Measurements from ENCODE around the gene DGKG.

- PRO-cap = no peak
CAGE:
- cytosol, long polyA plus RNA = no peak
- long polyA plus RNA = no peak
- nucleus, long polyA plus RNA = no peak
These were observed 38.5 kb upstream of the MAP3K13 start for GRCh38 chr3:185324371-185324801.

DNA sequence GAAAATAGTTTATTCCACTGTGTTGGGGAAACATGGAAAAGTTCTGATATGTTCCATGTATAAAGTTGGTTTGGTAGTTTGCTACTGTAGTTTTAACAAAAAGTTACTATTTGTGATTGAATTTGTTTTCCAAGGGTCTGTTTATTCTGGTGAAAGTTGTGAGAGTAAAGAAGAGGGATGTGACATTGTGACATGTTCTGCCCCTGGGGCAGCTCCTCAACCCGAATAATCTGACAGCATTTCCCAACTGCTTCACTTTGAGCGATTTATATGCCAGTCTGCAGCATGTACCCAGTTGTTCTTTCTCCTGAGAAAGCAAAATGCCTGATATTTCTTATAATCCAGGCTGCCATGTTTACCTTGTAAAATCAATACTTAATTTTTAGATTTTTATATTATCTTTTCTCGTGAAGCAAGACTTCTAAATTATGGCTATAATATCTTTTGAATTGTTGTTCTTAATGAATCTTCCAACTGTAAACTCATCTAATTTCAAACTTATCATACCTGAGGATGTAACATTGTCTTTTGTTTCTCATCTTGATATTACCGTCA, 1.3 kb downstream of the MAP3K13 start:
- PRO-cap = no peak
CAGE:
- cytosol, long polyA plus RNA = no peak
- long polyA plus RNA = no peak
- nucleus, long polyA plus RNA = no peak

DNA sequence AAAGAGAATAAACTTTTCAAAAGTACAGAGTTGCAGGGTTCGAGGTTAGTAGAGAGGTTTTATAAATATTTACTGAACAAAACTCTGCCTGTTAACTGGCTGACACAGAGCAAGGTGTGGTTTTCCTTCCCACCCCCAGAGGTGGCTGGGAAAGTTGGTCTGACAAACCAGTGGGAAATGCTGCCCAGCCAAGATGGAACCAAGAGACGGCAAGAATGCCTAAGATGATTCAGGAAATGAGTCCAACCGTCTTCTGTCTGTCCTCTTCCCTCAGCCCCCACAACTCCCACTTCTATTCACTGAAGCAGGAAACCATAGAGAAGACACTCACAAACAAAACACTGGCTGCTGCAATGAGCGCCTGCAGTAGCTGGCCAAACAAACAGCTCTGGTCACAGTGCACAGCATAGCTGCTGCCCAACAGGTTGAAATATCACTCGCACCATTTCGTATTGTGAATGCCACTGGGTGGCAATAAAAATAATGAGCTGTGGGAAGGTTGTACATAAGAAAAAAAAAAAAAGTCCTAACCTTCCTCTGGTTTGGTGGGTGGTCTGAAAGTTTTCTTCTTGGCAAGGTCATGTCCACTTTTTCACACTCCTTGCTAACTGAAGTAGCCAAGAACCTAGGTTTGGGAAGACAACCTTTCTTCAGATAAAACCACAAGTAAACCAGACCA, 79.3 kb downstream of the IGF2BP2 start:
- PRO-cap = no peak
CAGE:
- cytosol, long polyA plus RNA = no peak
- long polyA plus RNA = no peak
- nucleus, long polyA plus RNA = no peak

DNA sequence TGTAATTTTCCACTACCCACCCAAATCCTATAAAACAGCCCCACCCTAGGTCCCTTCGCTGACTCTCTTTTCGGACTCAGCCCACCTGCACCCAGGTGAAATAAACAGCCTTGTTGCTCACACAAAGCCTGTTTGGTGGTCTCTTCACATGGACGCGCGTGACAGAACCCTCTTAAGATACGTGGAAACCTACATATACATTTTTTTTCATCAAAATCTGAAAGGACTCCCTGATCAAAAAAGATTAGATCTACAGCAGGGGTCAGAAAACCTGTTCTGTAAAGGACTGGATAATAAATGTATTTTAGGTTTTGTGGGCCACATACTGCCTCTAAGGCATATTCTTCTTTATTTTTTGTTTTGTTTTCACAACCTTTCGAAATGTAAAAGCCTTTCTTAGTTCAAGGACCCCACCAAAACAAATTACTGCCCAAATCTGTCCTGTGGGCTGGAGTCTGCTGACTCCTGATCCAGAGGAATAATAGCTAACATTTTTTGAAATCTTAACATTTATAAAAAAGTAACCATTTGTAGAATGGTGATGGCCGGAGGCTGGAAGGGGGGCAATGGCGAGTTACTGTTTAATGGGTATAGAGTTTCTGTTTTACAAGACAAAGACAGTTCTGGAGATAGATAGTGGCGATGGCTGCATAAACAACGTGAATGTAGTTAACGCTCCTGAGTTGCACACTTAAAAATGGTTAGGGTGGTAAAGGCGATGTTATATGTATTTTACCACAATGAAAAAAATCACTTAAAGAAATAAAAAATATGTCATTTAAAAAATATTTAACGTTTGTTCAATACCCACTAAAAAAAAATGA, 38.1 kb downstream of the IGF2BP2 start:
- PRO-cap = no peak
CAGE:
- cytosol, long polyA plus RNA = no peak
- long polyA plus RNA = no peak
- nucleus, long polyA plus RNA = no peak

DNA sequence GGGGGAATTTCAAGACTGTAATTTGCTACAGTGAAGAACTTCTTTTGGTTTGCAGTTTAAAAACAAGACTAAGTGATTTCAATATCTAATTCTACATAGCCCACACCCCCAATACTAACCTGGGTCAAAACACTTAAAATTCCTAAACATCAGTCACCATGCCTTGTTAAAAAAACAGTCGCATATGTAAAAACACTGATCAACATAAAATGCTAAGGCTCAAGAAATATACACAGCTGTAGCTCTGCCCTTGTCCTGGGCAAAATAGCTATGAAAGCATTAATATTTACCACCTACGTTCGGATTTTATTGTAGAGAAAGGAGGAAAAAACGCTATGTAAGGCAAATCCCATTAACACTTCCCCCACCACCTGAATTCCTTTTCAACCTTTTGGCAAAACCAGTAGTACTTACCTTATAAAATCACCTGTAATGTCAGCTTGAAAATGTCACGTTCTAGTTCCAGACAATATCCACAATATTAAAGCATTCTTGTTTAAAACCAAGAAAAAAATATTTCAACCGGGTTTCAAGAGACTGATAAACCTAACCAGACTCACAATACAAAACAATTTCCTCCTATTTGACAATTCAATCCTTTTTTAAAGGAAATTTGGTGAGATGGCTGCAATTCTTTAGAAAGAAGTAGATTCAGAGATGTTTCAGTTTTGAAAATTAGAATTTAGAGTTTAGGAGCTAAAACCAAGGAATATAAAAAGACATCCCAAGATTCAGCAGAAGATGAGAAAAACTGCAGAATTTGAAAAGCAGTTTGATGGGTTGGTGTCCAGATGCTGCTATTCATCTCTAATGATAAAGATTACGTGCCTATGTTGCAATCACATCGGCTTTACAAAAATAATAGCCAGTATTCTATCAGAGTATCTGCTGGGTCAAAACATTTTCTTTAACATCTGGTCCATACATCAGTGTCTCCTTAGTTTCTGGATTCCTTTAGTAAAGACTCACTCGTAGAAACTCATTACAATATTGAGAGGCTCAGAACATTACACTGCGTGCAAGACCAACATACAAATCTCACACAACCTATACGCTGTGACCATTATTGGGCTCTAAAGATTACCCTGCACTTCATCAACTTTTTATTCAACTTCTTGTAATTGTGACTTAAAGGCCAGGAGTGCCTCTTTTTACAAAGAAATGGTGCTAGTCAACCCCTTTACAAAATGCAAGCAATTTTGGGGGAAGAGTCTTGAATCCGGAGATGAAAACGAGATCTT, 3.4 kb downstream of the TRA2B start:
- PRO-cap = no peak
CAGE:
- cytosol, long polyA plus RNA = no peak
- long polyA plus RNA = no peak
- nucleus, long polyA plus RNA = no peak

DNA sequence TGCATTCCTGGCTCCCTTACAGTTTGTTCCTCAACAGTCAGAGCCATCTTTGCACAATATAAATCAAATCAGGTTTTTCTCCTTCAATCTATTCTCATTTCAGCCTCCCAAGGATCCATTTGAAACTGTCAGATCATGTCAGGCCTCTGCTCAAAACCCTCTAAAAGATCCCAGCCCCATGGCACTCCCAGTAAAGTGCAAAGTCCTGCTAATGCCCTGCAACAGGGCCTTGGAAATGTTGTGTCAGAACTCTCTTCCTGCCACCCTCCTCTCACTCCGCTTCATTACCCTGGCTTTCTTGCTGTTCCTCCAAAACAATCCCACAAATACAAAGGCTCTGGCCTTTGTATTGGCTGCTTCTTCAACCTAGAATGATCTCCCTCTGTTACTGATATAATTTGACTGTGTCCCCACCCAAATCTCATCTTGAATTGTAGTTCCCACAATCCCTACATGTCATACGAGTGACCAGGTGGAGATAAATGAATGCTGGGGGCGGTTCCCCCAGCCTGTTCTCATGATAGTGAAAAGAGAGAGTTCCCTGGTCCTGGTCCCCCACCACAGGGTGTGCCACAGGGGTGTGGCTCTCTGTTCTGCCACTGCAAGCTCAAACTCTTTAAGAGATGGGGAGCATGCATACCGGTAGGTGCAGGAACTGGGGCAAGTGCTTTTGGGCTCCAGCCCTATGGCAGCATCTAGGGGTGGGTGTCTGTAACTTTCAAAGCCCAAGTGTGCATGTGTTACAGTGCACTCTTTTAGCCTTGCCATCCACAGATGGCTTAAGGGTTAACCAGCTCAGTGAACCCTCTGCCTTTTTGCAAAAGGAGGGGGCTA, 22.9 kb upstream of the TRA2B start:
- PRO-cap = no peak
CAGE:
- cytosol, long polyA plus RNA = no peak
- long polyA plus RNA = no peak
- nucleus, long polyA plus RNA = no peak

DNA sequence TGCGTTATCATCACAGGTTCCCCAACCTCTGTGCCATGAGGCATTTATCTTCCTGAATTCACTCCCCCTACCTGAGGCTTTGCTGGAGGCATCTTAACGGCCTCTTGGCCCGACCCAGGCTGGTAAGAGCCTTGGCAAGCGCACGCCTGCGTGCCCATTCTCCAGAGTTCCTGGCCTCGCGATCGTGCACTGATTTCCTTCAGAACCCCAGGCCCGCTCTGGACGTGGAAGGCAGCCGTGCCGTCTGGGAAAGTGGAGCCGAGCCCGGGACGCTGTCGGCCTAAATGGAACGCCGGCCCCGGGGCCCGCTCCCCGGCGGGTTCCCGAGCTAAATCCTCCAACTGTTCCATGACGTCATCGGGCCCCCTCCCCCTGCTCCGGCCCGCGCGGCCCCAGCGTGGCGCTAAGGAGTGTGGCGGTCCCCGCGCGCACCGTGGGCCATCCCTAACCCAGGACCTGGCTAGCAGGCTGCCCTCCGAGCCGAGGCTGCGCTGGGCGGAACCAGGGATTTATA, 84.6 kb upstream of the ETV5 start:
- PRO-cap = no peak
CAGE:
- cytosol, long polyA plus RNA = no peak
- long polyA plus RNA = no peak
- nucleus, long polyA plus RNA = no peak

DNA sequence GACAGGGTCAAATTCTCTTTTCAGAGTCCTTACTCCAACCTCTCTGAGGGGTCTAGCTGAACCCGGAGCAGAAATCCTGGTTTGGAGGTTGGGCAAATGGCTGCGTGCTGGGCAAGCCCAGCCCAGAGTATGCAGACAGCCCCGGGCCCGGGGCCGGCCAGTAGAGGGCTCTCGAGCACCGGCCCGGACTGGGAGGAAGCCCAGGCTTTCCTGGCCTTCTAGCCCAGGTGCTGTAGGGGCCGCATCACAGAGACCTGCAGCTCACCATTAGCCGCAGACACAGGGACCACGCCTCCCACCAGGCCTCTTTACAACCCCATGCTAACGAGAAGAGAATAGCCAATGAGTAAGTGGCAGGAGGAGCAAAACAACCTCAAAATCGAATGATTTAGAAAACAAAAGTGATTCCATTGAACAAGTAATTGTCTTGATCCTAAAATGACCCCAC, 102.5 kb downstream of the DGKG start:
- PRO-cap = no peak
CAGE:
- cytosol, long polyA plus RNA = no peak
- long polyA plus RNA = no peak
- nucleus, long polyA plus RNA = no peak

GRCh38 chr3:186361504-186362599, at the start of gene DGKG:
DGKG (minus strand) TSS chr3:186362234.
- PRO-cap = bidirectional peak, plus-strand start at chr3:186362380, minus-strand start at chr3:186362234
CAGE:
- cytosol, long polyA plus RNA = no peak
- long polyA plus RNA = no peak
- nucleus, long polyA plus RNA = no peak

GRCh38 chr3:186383572-186384096, 21.6 kb upstream of the DGKG start:
- PRO-cap = no peak
CAGE:
- cytosol, long polyA plus RNA = no peak
- long polyA plus RNA = no peak
- nucleus, long polyA plus RNA = no peak

GRCh38 chr3:186614332-186615414, 1.8 kb downstream of the AHSG start:
- PRO-cap = no peak
CAGE:
- cytosol, long polyA plus RNA = no peak
- long polyA plus RNA = no peak
- nucleus, long polyA plus RNA = no peak

DNA sequence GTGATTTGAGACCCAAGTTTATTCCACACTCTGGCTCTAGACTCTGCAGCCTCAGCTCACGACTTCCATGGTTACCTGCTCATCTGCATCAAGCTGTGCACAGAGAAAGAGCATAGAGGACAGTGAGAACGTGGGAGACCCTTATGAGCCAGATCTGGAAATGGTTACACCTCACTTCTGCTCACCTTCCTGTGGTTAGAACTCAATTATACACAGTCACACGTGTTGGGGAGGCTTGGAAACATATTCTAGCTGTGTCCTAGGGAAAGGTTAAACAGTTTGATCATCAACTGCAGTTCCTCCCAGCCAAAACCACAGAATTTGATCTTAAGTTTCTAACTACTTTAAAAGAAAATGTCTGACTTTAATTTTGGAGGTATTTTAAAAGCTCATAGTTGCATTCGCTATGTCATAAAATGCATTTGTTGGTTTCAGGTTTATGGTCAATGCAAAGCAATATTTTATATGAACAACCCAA, 1.9 kb downstream of the FETUB start:
- PRO-cap = no peak
CAGE:
- cytosol, long polyA plus RNA = no peak
- long polyA plus RNA = no peak
- nucleus, long polyA plus RNA = no peak

DNA sequence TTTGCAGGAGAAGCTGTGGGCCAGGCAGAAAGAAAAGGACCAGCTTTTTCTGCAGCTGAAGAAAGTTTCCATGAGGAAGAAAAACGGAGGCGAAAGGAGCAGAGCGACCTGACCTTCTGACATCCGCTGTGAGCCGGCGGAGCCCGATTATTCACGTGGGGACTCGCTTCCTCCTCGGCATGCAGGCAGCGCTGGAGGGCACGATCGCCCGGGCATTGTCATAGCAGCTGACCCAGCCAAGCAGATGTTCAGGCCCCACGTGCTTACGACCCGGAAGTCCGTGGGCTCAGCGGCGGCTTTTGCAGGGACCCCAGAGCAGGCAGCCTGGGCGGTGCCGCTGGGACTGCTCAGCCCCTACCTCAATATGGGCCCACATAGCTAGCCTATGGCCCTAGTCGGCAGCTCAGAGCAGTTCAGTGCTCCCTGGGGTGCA, 10.6 kb upstream of the EIF4A2 start:
- PRO-cap = no peak
CAGE:
- cytosol, long polyA plus RNA = no peak
- long polyA plus RNA = no peak
- nucleus, long polyA plus RNA = no peak

- PRO-cap = no peak
CAGE:
- cytosol, long polyA plus RNA = no peak
- long polyA plus RNA = no peak
- nucleus, long polyA plus RNA = no peak
These were observed 4.8 kb downstream of the EIF4A2 start for GRCh38 chr3:186788136-186788577.

DNA sequence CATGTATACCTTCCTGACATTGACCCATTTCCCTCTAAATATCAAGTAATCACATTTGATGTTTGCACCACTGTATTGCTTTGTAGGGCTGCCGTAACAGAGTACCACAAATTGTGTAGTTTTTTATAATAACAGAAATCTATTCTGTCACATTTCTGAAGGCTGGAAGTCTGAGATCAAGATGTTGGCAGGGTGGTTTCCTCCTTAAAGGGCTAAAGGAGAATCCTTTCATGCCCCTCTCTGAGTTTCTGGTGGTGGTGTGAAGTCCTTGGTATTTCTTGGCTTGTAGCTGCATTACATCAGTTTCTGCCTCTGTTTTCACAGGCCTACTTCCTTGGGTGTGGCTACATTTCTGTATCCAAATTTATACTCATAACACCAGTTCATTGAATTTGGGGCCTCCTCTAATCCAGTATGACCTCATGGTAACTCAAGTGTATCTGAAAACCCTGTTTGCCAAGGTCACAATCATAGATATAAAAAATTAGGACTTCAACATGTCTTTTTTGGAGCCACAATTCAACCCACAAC, 29.1 kb upstream of the ST6GAL1 start:
- PRO-cap = no peak
CAGE:
- cytosol, long polyA plus RNA = no peak
- long polyA plus RNA = no peak
- nucleus, long polyA plus RNA = no peak

- PRO-cap = no peak
CAGE:
- cytosol, long polyA plus RNA = no peak
- long polyA plus RNA = no peak
- nucleus, long polyA plus RNA = no peak
These were observed 1.1 kb upstream of the ST6GAL1 start for GRCh38 chr3:186929118-186929729.

- PRO-cap = no peak
CAGE:
- cytosol, long polyA plus RNA = no peak
- long polyA plus RNA = no peak
- nucleus, long polyA plus RNA = no peak
These were observed 8.3 kb downstream of the ST6GAL1 start for GRCh38 chr3:186938477-186939258.

DNA sequence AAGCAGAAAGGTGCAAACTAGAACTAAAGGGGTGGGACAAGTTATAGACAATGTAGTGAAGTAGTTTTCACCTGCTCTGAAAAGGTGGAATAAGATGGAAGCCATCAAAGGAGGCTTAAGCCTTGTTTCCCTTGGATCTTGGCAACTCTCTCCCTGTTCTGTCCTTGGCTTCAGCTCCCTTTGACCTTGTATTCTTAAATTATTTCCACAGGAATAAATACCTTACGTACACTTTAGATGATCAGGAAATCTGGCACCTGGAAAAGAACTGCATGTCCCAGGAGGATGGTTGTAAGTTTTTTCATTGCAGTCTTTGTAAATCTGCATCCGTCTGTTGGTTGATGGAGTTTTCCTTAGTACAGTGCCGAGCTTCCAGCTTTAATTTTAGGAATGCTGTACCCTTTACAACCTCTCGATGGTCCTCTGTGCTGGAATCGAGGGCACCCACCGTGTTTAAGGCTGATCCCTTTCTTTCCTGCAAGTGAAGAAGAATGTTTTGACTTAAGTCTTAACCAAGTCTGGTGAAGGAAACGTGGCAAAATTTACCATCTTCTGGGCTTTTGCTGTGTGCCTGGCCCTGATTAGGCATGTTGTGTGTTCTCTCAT, 11.9 kb downstream of the ST6GAL1 start:
- PRO-cap = no peak
CAGE:
- cytosol, long polyA plus RNA = no peak
- long polyA plus RNA = no peak
- nucleus, long polyA plus RNA = no peak

DNA sequence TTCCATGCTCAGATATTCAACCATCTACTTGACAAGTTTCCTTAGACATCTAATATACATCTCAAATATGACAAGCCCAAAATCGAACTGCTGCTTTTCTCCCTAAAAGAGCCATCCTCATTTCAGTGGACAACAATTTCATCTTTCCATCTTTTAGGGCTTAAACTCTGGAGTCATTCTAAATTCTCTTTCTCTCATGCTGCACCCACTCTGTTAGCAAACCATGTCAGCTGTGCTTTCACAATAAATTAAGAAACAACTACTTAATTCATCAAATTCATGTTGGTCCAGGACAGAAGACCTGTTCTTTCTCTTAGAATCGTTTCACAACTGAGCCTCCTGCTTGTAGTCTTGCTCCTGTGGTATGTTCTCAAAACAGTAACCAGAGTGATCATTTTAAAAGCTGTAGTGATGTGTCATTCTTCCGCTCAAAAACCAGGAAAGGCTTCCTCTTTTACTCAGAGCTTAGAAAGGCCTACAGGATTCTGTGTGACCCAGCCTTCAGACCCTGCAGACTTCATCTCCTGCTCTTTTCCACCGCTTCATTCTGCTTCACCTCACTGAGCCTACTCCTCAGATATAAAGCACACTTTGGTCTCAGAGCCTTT, 22.5 kb downstream of the ST6GAL1 start:
- PRO-cap = no peak
CAGE:
- cytosol, long polyA plus RNA = no peak
- long polyA plus RNA = no peak
- nucleus, long polyA plus RNA = no peak

- PRO-cap = no peak
CAGE:
- cytosol, long polyA plus RNA = no peak
- long polyA plus RNA = no peak
- nucleus, long polyA plus RNA = no peak
These were observed 36.2 kb downstream of the ST6GAL1 start for GRCh38 chr3:186966252-186967122.

All from A549 (cell line).